SUDHL5 (cell line): ENCODE measurements around a stretch of chr15.

DNA sequence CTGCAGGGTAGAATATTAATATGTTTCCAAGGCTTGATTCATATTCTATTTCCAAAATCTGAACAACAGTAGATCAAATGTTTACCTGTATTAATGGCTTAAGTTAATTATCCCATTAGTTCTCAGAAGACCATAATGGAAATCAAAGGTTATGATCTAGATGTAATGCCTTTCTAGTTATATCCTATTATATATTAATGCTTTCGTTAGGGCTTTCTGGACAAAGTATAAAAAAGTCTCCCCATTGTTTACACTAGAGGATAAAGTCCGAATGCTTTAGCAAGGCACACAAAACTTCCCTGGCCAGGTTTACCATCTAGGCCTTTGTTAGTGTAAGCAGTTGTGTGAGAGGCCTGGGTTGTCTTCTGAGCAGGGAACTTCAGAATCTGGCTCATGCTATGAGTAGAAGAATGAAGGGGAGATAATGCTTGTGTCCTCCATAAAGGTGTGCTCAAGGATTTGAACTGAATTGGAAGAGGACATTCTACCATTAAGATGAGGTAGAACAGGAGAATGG, 106.3 kb upstream of the MEIS2 start:
- PRO-cap = no peak

DNA sequence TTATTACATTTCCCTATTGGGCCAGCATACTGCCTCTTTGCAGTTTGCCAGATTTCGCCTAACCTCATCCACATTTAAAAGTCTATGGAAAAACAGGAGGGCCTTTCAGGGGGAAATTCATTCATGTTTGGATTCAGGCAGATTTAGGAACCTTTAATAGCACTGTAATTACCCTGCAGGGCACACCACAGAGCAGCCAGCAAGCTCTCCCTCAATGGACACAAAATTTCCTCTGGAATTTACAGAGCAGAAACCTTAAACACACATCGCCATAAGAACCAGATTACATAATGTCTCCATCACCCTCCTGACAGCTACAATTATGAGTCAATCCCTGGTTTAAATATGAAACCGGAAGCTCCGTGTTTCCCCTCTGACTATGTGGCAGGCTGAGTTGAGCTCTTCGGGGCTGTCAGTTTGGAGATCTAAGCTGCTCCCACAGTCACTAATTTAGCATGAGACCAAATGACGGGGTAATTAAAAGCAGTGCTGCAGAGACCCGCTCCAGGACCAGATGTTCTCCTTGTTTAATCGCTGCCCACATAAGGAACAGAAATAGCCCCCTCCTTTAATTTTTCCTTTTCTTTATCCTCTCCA, 134.6 kb downstream of the TMCO5A start:
- PRO-cap = no peak

DNA sequence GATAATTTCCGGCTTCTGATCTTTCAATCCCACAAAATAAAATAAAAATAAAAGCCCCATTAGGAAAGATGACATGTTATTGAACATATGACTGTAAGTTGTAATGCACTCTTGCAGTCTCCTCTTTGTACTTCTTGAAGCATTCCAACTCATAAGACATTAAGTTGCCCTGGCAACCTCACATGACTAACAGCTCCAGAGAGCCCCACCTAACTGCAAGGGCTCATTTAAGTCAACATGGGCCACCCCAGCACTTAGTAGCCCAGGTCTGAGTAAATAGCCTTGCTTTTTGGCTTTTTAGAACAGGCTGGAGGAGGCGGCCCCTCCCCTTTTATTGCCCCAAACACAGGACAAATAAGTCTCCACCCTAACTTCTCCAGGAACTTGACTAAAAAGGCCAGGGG, 135.1 kb downstream of the TMCO5A start:
- PRO-cap = no peak

- PRO-cap = no peak
Observed at GRCh38 chr15:38091647-38092009, 157.2 kb downstream of the TMCO5A start.

GRCh38 chr15:38253002-38253263, 297 bp downstream of the SPRED1 start:
- PRO-cap = no peak

DNA sequence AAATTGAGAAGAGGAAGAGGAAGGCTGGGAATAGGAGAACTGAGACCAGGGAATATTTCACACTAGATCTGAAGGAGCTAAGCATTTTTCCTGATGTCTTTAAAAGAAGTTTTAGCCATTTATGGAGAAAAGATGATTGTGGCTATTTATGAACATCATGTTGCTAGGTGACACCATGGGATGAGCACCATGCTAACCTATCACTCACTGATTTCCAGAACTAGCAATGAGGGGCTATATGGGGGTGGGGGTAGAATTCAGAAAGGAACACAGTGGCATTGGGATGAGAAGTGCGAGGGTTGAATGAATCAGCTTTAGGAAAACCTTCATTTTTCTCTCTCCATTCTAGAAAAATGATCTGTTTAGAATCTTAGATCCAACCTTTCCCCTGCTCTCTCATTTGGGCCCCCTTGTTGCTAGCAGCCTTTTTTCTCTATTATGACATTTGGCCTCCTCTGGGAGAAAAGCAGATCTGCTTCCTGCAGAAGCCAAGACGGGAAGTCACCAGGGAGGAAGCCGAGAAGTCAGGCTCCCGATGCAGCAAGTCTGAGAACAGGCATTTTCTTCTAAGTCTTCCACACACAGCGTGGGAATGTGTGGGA, 76.0 kb upstream of the FAM98B start:
- PRO-cap = no peak

DNA sequence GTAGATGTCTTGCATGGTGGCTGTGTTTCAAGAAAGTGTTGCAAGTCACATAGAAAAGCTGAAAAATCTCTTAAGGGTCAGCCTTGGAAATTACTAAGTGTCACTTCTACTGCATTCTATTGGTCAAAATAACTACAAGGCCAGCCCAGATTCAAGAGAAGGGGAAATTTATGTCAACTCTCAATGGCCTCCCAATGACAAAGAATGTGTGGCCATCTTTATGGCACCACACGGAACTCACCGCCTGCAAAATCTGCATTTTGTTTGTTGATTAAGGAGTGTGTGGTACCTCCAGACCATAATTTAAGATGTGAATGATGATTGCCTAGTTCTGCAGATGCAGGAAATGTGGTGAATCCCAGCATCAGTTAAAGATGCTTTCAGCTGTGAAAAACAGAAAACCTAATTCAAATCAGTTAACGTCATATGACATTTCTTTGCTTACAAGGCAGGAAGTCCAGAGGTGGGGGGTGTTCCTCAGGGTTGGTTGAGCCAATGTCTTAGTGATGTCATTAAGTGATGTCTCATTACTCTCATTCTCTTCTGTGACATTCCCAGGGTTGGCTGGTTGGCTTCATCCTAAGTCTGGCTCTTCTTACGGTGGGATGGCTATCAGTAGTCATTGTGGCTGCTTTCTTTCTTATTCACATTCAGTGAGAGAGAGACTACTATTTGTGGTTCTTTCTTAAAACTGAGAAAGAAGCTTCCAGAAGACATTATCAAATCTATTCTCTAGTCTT, 106.0 kb upstream of the RASGRP1 start:
- PRO-cap = bidirectional peak, plus-strand start at position 536 of the sequence, minus-strand start at position 255 of the sequence

GRCh38 chr15:39358306-39359102, 222.4 kb upstream of the THBS1 start:
- PRO-cap = no peak

GRCh38 chr15:39466574-39467035, 114.3 kb upstream of the THBS1 start:
- PRO-cap = no peak

- PRO-cap = no peak
Observed at GRCh38 chr15:39584767-39585145, 3.9 kb downstream of the THBS1 start.

DNA sequence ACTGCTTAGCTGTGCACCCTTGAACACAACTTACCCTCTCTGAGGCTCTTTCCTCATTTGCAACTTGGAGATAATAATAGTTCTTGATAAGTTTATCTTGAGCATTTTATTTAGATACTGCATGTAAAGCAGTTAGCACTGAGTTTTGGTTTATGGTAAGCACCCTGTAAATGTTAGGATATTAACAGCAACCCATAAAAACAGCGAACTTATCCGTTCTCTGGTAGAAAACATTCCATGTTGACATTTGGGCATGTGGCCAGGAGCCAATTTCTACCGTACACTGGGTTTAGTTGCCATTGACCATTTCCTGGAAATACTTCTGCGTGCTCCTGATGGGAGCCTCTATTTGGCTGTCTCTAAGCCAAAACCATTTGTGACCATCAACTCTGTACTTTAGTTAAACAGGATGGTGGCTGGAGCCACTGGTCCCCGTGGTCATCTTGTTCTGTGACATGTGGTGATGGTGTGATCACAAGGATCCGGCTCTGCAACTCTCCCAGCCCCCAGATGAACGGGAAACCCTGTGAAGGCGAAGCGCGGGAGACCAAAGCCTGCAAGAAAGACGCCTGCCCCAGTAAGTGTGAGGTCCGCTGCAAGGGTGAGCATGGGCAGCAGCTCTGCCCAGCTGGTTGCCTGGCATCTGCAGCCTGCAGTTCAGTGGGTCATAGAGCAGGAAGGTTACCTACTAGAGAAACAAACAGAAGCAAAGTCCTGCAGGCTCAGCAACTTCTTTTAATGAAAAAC, 6.9 kb downstream of the THBS1 start:
- PRO-cap = no peak

DNA sequence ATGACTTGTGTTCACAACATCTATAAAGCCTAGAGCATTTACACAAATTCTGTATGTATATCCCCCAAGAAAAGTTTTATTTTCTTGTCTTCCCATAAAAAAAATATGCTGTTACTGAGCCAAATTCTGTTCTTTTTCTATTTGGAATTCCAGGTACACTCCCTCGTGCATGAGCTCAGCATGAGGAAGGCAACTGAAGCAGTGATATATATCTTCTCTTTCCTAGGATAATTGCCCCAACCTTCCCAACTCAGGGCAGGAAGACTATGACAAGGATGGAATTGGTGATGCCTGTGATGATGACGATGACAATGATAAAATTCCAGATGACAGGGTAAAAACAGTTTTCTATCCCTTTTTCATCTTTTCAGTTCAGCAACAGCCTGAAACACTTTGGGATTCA, 9.4 kb downstream of the THBS1 start:
- PRO-cap = no peak

DNA sequence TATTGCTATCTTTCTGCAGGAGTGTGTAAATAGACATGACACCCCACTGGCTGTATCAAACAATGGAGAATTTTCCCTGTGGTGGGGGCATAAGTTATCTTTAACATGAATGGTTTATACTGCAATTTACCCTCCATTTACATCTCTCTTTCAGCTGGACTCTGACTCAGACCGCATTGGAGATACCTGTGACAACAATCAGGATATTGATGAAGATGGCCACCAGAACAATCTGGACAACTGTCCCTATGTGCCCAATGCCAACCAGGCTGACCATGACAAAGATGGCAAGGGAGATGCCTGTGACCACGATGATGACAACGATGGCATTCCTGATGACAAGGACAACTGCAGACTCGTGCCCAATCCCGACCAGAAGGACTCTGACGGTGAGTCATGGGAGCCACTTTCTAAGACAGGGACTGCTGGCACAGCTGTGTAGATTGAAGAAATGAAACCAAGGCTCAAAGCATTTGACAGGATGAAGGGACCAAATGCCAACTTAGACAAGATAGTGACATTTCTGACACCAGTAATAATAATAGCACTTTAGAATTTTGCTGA, 11.6 kb downstream of the THBS1 start:
- PRO-cap = no peak

DNA sequence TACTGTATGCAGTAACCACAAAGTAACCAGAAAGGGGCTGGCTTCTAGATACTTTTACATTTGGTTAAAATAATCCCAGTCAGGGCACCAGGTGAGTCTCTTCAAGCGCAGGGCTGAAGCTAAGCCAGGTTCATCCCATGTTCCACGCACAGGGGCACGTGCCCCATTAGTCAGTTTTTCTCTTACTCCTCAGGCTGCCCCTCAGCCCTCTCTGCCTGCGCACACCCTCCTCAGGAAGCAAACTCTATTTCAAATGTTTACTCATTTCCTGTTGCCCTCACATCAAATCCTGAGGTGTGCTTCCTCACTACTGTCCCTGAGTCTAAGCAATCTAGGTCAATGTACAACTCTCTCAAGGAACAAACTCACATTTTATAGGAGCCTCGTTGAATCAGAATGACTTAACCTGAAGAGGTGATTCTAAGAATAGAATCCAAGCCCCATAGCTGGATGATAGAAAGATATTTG, 48.5 kb downstream of the THBS1 start:
- PRO-cap = no peak

DNA sequence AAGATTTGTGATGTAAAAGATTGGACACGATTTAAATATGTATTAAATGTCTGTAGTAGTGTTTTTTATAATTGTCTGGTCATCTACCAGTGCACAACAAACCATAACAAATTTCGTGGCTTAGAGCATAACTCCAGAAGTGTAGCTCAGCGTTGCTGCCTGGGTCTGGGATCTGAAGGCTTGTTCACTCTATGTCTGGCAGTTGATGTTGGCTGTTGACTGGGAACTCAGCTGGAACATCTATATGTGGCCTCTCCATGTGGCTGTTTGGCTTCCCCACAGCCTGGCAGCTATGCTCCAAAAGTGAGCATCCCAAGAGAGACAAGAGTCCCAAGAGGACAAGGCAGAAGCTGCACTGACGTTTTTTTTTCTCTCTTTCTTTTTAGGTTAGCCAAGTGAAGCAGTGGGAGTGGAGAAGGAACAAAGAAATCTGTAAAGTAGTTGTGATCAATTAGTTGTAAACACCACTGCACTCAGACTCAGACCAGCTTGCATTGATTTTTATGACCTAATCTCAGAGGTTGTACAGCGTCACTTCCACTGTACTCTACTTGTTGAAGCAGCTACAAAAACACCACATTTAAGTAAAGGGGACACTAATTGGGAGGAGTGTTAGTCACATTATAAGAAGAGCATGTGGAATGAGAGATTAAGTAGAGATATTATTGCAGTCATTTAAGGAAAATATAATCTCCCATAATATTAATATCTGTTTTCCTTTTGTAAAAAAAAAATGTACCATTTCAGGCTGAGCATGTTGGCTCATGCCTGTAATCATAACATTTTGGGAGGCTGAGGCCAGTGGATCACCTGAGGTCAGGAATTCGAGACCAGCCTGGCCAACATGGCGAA, 2.6 kb upstream of the GPR176 start:
- PRO-cap = no peak

DNA sequence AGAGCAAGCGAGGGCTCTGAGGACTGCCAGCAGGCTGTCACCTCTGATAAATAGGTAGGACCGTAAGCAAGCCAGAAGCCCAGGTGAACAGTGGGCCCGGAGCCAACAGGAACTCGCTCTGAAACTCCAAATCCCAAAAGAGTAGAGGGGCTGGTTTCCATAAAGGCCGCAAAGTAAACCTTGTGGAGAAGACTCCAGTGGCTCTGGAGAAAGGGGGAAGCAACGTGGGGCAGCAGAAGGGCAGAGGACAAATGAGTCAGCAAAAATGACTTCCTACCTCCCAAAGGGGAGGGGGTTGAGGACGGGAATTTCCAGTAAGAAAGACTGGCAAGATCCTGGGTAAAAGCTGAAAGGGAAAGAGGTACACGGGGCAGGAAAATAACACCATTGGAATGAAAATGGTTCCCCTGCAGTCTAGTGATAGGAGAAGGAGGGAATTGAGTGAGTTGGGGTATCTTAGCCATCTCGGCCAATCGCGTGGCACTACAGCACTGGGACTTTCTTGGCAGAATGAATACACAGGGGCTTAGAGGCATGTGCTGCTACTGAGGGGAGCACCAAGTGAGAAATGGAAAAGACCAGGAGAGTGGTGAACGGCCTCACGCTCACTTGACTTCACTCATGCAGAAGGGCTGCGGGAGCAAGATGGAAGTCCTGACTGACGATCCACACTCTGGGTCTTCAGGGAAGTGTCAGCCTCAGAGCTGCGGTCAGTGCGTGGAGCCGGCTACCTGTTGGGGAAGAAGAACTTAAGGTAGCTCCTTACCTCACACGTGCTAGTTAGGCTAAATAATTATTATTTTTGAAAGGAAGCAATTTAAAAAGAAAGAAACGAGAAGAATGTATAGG, 33.2 kb downstream of the BMF start:
- PRO-cap = no peak

GRCh38 chr15:40095323-40095946, 13.2 kb downstream of the BMF start:
- PRO-cap = no peak

DNA sequence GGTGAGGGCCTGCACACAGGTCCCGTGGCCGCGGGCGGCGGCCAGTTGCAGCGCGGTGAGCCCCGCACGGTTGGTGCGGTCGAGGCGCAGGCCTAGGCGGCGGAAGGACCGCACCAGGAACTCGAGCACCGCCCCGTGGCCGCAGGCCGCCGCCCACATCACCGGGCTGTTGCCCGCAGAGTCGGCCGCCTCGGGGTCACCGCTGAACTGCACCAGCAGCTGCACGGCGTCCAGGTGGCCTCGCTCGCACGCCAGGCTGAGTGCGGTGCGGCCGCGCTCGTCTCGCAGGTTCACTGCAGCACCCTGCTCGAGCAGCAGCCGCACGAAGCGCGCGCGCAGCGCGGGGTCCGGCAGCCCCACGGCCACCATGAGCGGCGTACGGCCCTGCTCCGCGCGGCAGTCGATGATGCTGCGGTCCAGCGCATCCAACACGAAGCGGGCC, 778 bp downstream of the ANKRD63 start:
- PRO-cap = no peak

DNA sequence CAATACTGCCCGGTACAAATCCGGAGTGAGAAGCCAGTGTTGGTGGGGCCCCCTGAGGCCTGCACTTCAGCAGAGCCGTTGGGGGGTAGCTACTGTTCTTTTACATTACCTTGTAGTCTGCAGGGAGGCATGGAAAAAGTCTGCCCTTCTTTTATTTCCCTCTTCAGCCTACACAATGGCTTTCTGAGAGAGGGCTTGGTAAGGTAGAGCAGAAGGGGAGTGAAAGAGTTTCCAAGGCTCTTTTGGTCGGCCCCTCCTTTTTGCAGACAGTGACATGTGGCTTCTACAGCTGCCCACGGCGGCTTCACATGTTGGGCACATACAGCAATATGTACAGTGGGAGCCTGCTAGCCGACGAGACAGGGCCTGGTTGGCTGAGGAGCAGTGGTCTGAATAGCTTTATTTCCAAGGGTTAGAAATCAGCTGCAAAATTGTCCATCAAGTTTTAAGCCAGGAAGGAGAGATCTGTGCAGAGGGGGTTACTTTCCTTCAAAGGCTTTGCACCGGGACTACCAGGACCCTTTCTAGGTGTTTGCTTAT, 4.0 kb downstream of the INAFM2 start:
- PRO-cap = no peak

GRCh38 chr15:40339707-40340523, 824 bp downstream of the CCDC9B start:
- PRO-cap = no peak